ENCODE measurements around a stretch of chr2.

DNA sequence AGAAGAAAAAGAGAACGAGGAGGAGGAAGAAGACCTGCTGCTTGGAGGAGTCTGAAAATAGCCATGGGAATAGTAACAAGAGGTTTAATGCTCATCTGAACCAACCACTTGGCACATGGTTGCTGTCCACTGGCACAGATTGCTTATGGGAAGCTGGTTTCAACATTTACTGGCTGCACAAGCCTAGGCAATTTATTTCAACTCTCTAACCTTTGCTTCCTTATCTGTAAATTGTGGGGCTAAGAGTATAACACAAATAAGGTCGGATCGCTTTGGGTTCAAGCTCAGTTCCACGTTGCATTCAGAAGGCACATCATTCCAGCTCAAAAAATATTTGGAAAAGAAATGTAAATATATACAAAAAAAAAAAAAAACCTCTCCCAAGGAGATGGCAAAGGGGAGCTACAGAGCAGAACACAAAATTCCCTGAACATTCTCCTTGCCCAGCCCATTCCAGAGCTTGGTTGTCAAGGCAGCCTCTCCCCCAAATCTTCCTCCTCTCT lies 14.1 kb upstream of the RHOB start:
- PRO-cap, 2 experiments, result no peak in any of the 2 experiments

DNA sequence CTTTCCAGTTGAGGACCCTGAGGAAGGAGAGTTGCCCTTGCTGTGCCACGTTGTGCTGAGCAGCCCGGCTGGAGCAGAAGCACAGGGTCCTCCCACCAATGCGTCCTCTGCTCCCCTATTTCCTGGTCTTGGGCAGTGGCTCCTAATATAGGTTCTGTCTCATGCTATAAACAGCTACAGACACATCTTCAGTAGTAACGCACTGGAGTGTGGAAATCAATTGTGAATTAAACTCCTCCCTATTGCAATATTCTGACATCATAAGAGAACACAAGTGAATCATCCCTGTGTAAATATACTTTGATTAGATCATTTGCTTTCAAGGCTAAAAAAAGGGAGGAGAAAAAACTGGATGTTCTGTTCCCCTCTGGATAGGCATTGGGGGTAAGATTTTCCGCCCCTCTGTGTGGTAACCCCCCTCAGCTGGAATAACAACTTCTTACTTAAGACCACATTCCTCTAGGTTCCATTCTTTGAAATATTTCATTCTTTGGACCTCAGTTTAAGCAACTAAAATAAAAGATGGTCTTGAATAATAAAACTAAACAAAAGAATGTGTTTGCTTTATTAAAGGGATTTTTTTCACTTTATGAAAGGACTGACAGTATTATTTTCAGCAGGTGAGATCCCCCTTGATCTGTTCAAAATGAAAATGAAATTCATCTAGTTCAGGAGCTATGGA lies 8.3 kb upstream of the RHOB start:
- PRO-cap, 2 experiments, result peak in 2 of 2 experiments; most common minus-strand start position 117 of the sequence (in 1)

DNA sequence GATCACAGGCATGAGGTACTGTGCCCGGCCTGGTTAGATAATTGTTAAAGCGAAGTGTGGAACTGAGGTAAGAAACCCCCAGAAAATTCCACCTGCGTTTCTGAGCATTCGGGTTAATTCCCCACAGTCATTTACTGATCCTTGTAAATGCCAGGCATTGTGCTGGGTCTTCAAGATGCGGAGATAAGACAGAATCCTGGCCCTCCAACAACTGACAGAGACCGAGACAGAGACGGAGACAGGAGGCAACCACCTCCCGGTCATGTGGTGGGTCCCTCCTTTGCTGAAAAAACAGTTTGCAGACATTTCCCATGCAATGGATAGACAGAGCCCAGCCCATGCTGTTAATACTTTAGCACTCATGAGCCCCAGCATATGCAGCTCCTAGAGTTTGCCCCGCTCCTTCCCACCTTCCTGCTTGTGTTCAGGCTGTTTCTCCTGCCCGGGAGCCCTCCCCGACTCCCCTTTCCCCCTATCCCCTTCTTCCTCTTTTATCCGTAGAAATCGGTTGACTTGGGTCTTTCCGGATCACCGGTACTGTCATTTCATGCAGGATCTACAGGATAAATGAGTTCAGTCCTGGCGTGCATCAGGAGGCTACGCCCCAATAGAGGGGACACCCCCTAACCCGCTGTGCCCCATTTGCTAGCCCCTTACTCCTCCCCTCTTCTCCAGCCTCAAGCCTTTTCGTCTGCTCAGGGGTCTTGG lies 1.6 kb upstream of the RHOB start:
- PRO-cap, 2 experiments, result no peak in any of the 2 experiments

DNA sequence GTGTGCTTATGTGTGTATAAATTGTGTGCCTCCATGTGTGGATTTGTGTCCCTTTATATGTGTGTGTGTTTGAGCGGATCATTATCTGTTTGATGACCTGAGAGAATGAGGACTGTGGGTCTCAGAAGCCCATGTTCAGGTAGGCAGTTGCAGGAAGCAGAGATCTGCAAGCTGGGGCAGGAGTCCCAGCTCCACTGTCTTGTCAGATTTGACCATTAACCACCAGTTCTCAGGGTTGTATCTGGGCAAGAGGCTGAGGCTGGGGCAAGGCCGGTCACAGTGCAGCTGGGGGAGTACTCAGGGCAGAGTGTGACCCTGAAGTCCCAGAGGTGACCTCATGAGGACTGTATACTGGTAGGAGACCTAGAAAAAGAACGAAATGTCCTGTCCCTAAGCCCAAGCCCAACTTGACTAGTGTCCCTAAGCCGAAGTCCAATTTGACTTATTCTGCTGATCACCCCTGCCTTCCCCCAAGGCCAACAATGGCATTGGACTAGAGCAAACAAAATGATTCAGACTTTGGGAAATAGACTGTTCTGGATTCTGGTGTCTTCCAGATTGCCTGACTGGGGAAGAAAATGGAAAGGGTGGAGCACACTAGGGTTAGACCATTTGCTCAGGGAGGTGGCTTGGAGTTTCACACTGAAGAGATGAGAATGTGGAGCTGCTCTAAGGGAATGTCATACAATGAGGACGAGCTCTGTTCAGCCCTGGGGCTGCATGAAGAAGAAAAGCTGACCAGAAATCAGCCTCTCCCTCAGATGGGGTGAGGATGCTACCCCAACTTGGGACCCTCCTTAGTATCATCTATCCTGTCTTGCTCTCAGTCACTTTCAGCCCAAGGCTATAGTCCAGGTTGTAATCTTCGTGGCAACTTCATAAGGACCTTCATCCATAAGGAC lies 28.2 kb downstream of the RHOB start:
- PRO-cap, 2 experiments, result no peak in any of the 2 experiments

DNA sequence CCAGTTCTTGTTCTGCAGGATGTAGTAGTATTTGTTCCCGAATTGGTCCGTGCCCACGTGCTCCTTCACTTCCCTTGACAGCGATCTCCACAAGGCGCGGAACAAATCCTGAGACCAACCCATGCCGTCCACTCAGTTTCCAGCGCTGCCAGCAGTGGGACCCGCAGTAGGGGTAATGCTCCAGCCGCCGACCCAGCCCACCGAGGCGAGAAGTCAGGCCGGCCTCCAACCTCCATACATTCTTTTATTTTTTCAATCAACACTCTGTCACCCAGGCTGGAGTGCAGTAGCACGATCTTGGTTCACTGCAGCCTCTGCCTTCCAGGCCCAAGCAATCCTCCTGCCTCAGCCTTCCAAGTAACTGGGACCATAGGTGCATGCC lies 83.0 kb downstream of the RHOB start:
- PRO-cap, 2 experiments, result no peak in any of the 2 experiments

GRCh38 chr2:20598956-20599563 lies 51.8 kb downstream of the HS1BP3 start:
- PRO-cap, 2 experiments, result no peak in any of the 2 experiments

DNA sequence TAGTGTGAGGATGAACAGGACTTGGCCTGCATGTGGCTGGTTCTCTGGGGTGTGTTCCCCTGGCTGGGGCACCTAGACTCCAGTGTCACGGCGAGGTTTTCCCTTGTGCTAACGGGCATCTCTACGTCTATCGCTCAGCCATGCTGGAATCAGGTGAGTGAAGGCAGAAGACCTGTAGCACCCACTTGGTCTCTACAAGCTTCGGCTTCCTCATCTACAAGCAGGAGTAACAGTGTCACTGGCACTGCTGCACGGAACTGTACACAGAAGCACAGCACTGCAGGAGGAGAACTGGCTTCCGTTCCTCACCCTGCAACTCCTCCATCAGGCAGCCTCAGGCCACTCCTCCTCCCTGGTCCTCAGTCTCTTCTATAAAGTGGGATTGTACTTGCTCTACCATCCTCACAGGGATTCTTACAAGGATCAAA lies 30.6 kb downstream of the HS1BP3 start:
- PRO-cap, 2 experiments, result no peak in any of the 2 experiments

- PRO-cap, 2 experiments, result no peak in any of the 2 experiments
These were observed 15.2 kb downstream of the HS1BP3 start for GRCh38 chr2:20635614-20636165.

- PRO-cap, 2 experiments, result no peak in any of the 2 experiments
These were observed 9.5 kb downstream of the HS1BP3 start for GRCh38 chr2:20641138-20642099.

DNA sequence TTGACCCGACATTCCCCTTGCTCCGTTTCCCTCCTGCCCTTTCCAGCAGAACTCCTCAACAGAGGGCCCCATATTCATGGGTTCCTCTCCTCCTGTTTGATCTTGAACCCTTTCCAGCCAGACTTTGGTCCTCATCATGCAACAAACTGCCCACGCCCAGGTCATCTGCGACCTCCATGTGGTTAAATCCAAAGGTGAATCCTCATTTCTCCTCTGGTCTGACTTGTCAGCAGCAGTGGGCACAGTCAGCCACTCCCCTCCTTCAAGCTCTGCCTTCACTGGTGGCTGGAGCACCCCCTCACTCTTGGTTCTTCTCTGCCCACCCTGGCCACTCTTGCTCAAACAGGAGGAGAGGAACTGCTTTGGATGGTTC lies 2.7 kb downstream of the HS1BP3 start:
- PRO-cap, 2 experiments, result no peak in any of the 2 experiments

DNA sequence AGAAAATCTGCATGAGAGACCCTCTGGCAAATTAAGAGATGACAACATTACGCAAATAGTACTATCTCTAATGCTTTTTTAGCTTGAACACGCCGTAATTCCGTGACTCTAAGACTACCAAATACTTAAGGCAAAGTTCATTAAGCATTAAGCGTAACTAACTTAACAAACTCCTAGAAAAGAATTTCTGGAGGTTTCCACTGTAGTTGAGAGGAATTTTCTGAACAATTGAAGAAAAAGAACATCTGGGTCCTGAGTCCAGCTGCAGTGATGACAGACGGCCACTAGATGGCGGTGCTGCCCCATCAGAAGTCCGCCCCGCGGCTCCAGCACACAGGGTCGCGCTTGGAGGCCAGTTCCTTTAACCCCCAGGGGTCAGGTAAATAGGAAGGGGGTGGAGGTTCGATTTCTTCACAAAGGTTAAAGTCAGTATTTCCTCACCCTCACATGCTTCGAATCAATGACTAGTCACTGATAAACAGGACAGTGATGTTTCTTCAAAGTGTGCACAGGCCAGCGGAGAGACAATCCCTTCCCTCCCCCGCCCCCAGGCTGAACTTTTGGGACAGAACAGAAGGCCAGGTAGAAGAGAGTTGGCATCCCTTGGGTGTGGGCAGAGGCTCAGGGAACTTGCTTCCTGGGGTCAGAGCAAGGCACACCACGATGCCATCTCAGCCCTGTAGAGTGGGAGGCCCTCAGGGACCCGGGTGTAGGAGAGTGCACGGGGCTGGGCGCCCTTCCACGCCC lies 952 bp downstream of the APOB start:
- PRO-cap, 2 experiments, result no peak in any of the 2 experiments

- PRO-cap, 2 experiments, result no peak in any of the 2 experiments
These were observed 272.5 kb downstream of the TDRD15 start for GRCh38 chr2:21396169-21396802.

DNA sequence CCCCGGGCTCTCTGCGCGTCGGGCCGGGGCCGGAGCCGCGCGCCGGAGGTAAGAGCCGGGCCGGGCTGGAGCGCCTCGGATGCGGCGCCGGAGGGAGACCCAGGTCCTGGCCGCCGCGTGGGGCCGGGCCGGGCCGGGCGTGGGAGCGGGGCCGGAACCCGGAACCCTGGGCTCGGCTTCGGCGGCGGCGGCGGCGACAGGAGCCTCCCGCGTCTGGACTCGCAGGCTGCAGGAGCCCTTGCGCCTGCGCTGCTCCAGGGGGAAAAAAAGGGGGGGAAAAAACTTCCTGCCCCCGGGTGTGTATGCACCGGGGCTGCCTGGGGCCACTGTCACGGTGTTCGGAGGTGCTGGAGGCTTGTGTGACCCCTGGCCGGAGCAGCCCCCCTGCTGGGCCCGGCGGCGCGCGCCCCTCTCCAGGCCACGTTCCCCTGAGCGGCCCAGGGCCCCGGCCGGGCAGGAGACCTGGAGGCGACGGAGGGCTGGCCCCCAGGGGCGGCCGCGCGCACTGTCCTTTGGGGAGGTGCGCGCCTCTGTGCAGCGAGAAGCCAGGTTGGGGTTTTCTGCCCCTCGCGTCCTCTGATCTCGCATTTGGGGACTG lies 853 bp downstream of the KLHL29 start:
- PRO-cap, 2 experiments, result no peak in any of the 2 experiments

DNA sequence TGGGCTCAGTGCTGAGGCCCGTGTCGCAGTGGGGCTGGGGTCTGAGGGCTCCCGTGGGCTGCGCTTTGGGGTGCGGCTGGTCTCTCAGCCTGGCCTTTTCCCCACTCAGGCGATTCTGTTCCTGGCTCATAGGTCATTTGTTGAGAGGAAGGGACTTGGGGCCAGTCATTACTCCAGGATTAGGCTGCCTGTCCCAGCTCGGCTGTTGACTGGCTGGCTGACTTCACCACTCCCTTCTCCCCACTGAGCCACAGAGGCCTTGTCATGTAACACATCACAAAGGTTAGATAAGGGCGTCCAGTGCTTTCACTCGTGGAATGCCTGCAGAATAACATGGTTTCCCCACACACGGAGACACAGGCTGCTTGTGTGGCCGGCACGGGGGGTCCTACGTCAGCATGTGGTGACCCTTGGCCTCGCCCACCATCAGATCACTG lies 34.7 kb downstream of the KLHL29 start:
- PRO-cap, 2 experiments, result no peak in any of the 2 experiments

DNA sequence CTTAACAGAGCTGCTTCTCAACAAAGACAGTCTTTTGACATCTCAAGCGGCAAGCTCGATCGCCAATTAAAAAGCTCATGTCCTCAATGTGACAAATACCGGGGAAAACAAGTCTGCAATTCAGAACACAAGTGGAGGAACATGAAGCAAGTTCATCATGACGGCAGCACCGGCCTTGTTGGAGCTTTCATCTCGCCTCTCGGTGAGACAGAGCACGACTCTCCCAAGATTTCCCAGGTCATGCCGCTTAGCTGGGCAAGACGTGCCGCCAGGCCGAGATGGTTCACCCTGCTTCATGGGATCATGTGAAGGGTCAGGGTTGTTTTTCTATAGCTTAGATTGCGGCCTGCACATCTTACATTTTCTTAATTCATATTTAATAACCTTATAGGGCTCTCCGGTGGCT lies 65.0 kb downstream of the KLHL29 start:
- PRO-cap, 2 experiments, result no peak in any of the 2 experiments

- PRO-cap, 2 experiments, result no peak in any of the 2 experiments
These were observed 74.0 kb downstream of the KLHL29 start for GRCh38 chr2:23458795-23459555.

DNA sequence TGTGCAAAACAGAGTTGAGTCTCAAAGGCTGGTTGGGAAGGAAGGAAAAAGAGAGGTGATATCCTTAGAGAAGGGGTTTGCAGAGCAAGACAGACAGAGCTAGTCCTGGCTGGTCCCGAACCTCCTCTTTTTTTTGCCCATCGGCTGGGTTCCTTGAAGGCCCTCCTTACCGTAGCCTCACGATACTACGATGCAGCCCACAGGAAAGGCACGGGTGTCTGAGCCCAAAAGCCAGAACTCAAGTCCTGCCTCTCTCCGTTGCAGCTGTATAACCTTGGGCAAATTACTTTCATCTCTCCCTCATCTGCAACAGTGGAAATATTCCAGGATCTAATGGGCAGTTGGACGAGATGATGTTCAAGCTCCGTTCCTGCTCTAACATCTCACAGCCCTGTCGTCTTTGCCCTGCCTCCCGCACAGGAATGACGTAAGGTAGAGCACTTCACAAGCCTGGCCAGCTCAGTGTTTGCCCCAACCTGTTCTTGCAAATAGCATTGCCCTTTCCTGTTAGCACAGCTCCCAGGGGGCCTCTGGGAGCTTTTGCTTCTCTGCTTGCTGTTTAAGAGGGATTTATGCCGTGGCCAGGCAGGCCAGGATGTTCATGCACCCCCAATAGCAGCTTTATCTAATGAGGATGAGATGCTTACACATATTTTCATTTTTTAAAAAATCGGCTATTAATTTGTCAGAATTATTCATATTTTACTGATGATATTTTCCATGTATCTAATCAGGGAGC lies 107.9 kb downstream of the KLHL29 start:
- PRO-cap, 2 experiments, result no peak in any of the 2 experiments

GRCh38 chr2:23554087-23554660 lies 169.2 kb downstream of the KLHL29 start:
- PRO-cap, 2 experiments, result no peak in any of the 2 experiments

DNA sequence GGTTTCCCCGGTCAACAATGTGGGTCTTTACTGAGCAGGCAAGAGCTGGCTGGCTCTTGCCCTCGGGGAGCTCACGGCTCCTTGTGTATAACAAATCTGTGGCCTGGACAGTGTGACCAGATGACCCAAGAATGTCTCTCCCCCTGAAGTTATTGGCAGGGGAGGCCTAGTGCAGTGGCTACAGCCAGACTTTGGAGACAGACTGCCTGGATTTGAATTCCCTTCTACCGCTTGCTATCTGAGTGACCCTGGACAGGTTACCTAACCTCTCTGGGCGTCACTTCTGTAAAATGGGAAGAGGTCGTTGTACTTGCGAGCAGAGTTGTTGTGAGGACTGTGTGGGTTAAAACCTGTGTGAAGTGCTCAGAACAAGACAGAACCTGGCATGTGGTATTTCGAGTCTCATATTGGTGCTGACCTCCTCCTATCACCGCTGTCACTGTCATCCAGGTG lies 179.8 kb downstream of the KLHL29 start:
- PRO-cap, 2 experiments, result no peak in any of the 2 experiments

- PRO-cap, 2 experiments, result no peak in any of the 2 experiments
These were observed 210.2 kb downstream of the KLHL29 start for GRCh38 chr2:23595136-23595666.

All from Colon Carcinoma Metastatic in the Lung (tissue), 2 donors.